Karpas-422 (cell line): ENCODE measurements around a stretch of chr10.

DNA sequence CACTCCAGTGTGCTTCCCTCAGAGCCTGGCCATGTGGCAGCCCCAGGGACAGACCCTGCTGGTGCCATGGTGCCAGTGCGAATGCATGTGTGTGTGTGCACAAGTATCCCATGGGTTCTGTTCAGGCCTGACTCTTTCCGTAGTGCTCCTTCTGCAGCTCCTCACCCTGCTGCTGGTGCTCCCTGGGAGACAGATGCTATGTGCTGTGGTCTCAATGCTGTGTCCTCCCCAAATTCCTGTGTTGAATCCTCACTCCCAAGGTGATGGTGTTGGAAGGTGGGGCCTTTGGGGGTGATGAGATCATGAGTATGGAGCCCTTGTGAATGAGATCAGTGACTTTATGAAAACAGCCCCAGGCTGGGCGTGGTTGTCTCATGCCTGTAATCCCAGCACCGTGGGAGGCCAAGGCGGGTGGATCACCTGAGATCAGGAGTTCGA, 16.6 kb downstream of the ECHDC3 start:
- PRO-cap = no peak
- RAMPAGE, long total RNA = no peak

GRCh38 chr10:11799311-11799817, 23.8 kb upstream of the PROSER2 start:
- PRO-cap = no peak
- RAMPAGE, long total RNA = no peak

- PRO-cap = no peak
- RAMPAGE, long total RNA = no peak
Measured at GRCh38 chr10:11863734-11864159, 40.6 kb downstream of the PROSER2 start.

DNA sequence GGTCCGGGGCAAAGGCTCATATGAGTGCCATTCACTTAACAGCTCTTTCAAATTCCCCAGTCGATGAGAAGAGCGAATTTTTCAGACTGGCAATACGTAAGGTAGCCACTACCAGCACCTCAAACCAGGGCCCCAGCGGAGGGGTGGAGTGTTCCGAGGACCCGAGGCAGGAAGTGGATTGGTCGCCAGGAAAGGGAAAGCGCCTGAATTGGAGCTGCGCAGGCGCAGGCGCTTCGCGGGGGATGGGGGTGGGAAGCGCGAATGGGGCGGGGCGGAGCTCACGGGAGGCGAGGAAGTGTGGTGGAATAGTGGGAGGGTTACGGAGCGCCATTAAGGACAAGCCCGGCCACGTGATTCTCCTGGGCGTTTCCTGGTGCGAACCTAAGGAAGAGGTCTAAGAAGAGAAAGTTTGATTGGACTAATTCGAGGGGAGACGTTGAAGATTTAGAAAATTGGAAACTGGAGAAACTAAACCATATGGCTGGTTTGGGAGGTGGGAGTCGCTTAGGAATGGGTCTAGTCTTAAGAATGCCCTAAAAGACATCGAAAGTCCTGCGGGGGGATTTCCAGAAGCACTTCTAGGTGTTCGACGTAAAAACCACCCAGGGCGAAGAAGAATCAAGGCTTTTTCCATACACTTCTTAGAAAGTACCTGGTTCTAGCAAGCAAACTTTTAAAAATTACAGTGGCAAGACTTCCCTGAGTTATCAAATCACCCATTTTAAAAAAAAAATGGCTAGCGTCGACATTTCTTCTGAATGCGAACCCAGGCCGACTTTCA, 636 bp upstream of the UPF2 start:
- PRO-cap = no peak
- RAMPAGE, long total RNA = no peak

- PRO-cap = no peak
- RAMPAGE, long total RNA = no peak
Measured at GRCh38 chr10:12122487-12123005, 6.9 kb upstream of the SEC61A2 start.

DNA sequence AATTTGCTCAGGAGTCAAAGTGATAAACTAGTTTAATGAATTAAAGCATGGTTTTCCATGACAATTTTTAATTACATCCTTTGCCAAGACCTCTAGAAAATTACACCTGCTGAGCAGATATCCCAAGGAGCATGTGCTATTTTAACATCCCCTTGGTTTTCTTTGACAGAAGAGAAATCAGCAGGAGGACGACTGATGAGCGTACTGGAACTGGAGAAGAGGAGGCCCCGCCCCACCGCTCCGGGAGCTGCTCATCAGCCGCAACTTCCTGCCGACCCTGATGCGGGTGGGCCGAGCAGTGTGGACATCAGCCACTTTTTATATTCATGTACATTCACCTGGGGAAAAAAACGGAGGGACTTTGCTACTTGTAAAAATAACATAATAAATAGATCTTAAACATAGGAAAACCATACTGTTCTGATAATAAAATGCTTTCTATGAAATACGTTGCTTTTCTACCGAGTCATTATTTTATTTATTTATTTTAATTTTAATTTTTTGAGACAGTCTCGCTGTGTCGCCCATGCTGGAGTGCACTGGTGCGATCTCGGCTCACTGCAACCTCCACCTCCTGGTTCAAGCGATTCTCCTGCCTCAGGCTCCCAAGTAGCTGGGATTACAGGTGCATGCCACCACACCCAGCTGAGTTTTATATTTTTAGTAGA, 54.3 kb downstream of the CDC123 start:
- PRO-cap = no peak
- RAMPAGE, long total RNA = no peak

DNA sequence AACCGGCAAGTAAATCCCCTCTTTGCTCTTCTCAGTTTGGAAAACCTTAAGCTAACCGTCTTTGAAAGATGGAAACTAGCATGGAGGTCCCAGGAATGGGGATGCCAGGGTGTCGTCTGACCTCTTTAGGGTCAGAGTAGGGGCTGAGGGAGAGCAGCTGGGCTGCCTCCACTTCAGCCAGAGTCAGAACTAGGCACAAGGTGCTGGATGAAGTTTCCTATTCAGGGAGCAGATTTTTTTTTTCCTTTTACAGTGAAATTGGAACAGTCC, 1.3 kb upstream of the CAMK1D start:
- PRO-cap = no peak
- RAMPAGE, long total RNA = no peak

DNA sequence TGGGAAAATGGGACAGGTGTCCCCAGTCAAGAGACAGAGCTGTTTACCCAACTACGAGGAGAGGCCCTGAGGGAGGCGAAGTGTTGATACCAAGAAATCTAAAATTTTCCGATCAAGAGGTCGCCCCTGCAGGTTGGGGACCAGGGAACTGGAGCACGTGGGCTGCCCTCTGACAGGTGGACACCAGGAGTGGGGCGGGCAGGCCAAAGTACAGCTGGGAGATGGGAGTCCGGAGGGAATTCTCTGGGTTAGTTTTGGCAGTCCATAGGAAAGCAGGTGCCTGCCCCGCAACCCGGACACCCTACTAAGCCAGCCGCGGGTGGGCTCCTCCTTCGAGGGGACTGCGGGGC, 1.0 kb upstream of the CAMK1D start:
- PRO-cap = no peak
- RAMPAGE, long total RNA = no peak

DNA sequence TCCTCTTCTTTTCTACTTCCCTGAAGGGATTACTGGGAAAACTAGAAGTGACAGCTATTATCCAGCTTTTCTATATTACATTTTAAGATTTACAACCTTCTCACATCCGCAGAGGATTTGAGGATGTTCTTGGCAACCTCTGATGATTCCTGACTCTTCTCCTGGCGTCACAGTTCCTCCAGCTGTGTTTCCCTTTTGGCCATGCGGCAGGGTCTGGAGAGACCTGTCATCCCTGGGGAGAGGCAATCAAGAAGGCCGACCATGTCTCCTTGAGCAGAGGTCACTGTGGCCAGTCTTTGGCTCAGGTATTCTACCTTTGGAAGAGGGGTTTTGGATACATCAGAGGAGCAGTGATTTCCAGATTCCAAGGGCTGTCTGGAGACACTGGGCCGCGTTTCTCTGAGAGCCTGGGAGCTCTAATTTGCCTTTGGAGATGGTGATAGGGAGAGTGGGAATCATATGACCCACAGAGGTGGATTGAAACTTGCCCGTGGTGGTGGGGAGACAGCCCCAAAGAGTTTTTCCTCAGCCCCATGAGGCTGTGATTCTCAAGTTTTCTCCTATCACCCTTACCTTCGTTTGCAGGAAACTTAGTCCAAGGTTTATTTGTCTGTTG, 82.5 kb downstream of the CAMK1D start:
- PRO-cap = no peak
- RAMPAGE, long total RNA = no peak

GRCh38 chr10:12539212-12540194, 190.2 kb downstream of the CAMK1D start:
- PRO-cap = no peak
- RAMPAGE, long total RNA = no peak

DNA sequence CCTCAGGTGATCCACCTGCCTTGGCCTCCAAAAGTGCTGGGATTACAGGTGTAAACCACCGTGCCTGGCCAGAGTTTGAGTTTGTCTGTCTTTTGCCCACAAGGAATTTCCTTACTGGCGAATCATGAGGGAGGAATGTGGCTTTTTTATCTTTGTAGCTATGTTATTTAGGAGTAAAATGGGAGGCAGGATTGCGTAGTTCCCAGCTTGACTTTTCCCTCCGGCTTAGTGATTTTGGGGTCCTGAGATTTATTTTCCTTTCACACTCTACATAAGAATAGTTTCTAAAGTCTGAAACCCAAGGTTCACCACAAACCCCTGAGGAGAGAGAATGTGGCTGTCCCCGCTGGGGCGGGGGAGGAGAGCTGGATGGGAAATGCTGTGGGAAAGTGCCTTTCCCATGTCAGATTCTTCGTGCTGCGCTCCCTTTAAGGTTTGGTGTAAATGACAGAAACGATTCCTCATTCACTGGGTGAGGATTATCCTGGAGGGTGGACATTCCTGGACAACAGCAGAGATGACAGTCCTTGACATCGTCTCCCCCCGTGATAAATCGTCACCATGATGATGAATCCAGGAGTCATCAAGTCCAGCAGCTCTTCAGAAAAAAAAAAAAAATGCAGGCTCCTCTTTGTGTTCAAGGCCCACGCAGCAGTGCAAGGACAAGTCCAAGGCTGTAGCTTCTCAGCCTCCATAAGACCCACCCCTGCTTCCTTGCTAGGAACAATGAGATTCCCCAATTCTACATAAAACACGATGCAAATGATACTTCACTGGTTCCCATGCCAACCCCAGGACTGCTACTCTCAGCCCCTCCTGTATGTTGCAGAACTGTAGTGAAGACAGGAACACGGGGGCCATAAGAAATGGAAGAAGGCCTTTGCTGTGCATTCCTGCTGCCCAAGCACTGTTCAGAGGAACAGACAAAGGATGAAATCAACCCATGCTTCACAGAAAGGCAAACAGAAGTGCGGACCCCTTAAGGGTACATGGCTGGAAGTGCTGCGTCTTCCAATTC, 233.1 kb downstream of the CCDC3 start:
- PRO-cap = no peak
- RAMPAGE, long total RNA = no peak

DNA sequence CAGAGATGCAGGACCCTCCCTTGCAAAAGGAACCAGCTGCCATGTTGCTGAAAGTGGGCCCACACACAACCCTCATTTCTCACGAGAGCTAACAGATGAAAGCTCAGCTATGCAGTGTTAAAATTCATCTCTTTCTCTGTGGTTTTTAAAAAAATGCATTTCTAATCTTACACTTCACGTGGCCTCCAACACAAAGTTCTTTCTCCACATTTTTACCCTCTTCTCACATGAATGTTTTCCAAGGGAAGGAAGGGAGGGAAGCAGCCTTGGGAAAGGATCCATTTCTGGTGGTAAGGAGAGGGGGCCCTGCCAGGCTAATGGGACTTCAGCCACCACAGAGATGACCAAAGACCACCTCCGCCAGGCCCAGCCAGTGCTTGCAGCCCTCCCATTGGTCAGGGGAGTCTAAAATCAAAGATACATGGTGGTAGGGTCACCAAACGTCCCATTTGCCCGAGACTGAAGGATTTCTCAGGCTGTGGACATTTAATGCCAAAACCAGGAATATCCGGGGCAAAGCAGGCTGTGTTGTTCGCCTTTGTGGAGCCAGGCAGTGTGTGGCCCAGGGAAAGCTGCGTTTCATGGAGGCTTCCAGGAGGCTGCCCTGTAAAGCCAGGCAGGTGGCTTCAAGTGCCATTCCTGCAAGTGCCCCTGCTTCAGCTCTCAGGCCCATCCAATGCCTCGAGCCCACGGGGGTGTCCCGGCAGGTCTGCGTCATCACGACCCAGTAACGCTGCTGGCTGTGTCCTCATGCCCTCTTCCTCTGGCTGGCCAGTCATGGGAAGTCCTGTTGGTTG, 171.3 kb downstream of the CCDC3 start:
- PRO-cap = no peak
- RAMPAGE, long total RNA = no peak

DNA sequence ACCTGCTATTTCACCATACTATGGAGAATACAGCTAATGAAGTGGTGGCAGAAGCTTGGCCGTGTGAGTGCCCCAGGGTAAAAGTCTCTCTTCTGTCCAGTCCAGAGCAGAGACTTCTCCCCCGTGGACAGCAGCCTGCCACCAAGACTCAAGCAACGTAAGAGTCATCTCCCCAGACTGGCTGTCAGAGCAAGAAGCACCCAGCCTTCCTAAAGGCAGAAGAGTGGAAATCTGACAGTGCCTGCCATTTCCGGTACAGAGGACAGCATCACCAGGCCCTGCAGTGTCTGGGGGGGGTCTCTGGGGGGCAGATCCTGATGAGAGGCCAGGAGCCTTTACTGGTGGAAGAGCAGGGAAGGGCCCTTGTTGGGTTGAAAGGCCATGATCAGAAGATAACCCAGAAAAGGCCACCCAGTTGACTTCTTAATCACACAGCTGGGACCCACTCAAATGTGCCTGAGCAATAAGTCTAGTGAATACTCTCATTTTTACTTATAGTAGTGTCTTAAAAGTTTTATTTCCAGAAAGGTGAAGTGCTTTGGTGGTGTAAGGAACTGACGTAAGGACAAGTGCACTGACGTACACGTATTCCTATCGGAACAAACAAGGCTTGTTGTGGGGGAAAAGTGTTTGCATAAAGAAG, 104.6 kb downstream of the CCDC3 start:
- PRO-cap = no peak
- RAMPAGE, long total RNA = no peak

- PRO-cap = no peak
- RAMPAGE, long total RNA = no peak
Measured at GRCh38 chr10:13118206-13118745, 18.3 kb downstream of the OPTN start.

DNA sequence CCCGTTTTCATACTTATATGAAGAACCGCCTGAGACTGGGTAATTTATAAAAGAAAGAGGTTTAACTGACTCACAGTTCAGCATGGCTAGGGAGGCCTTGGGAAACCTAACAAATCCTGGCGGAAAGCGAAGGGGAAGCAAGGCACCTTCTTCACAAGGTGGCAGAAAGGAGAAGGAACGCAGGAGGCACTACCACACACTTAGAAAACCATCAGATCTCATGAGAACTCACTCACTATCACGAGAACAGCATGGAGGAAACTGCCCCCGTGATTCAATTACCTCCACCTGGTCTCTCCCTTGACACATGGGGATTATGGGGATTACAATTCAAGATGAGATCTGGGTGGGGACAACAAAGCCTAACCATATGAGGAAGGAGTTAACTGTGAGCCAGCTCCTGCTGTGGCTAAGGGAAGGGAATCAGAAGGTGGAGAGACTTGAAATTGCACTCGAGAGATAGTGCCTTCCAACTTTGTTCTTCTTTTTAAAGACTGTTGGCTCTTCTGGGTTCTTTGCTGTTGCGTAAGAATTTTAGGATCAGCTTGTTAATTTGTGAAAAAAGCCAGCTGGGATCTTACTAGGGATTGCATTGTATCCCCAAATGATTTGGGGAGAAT, 20.9 kb downstream of the OPTN start:
- PRO-cap = no peak
- RAMPAGE, long total RNA = no peak

- PRO-cap = no peak
- RAMPAGE, long total RNA = no peak
Measured at GRCh38 chr10:13298821-13299983, 662 bp downstream of the PHYH start.

DNA sequence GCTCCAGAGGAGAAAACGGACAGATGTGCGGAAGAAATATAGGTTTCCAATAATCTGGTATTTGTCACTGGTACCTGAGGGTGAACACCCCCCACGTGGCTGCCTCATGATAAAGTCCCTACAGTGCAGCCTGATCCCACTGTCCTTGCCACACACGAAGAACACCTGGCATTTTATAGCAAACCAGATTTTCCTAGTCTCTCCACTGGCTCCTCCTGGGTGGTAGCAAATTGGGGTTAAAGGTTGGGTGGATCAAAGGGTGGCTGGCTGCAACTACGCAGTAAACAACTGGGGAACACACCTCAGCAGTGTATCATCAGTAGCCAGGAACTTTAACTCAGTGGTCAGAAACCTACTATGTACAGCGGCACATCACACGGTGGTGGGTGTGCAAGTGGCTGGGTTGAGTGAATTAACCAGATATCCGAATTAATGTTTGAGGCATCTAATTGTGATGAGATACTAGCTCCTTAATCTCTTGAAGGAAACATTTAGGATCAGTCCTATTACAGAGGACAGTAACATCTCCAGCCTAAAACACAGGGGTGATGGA, 10.2 kb downstream of the SEPHS1 start:
- PRO-cap = no peak
- RAMPAGE, long total RNA = no peak

DNA sequence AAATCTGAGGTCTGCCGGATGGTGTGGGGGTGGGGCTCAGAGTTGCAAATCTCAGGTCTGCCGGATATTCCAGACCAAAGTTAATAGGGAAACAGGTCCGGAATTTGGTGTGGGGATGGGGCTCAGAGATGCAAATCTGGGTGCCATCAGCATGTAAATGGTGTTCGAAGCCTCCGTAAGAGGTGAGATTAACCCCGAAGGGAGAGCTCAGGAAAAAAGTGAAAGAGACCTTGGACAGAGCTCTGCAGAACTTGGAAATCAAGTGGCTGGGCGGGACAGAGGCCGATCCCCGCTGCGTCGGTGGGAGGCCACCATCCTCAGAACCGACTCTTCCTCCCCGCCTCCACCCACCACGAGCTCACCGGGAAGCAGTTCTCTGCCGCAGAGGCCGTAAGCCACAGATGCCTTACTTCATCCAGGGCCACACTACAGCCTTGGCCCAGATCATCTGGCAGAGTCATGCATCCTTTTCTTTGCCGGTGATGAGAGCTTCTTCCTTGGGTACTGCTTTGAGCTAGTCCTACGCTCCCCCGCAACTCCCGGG, 1.8 kb upstream of the SEPHS1 start:
- PRO-cap = no peak
- RAMPAGE, long total RNA = no peak

DNA sequence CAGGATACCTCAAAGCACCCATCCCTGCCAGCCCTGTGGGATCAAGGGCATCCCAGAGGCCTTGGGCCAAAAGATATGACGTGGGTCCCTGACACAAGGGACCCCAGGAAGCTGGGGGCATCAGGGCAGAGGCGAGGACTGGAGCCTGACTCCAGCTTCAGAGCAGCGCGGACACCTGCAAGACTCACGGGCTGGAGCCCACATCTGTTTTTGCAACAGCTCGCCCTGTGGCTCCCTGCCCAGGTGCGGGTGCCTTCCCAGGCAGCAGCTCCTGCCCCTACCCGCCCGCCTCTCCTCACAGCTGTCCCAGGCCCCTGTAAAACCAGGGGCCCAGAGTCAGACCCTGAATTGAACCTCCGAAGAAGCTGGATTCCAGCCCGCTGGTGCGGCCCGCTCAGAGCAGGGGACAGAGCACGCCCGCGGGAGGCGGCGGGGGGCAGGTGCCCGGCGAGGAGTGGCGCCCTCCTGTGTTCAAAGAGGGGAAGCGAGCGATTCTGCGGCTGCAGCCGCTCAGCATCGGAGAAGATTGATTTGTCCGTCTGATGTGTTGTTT, 88.5 kb downstream of the BEND7 start:
- PRO-cap = no peak
- RAMPAGE, long total RNA = no peak

GRCh38 chr10:13490485-13490914, 38.3 kb downstream of the BEND7 start:
- PRO-cap = no peak
- RAMPAGE, long total RNA = no peak